Hair follicle dermal papilla cell (primary cell): ENCODE measurements around a stretch of chr12.

- CAGE, long polyA plus RNA = no peak
Observed at GRCh38 chr12:106308288-106309265, 6.0 kb downstream of the TCP11L2 start.

DNA sequence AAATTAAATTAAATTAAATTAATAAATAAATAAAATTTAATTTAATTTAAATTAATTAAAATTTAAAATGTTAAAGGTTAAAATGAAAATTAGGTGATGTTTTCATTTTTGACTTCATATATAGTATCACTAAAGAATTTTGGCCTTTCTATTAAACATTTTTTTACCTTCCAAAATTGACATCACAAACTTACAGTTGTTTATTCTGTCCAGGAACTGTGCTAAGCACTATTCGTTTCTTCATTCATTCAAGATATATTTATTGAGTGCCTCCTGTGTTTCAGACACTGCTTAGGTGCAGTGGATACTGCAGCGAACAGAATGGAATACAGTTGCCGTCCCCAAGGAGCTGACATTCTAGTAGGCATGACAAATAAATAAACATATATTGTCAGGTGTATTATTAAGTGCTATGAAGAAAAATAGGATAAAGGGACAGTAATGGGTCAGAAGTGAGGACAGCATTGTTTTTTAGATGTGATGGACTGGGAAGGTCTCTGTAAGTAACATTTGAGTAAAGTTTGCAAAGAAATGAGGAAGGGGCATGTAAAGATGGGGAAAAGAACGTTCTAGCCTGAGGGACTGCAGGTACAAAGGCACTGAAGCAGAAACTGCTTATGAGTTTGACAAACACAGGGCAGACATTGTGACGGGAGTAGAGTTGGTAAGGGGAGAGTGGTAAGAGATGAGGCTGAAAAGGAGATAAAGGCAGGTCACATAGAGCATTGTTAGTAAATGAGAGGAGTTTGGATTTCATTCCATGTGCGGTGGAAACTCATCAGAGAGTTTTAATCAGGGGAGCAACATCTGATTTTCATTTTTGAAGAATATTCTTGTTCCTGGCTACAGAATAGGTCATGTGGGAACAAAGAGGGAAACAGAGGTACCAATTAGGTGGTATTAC lies 21.4 kb downstream of the TCP11L2 start:
- CAGE, long polyA plus RNA = no peak

DNA sequence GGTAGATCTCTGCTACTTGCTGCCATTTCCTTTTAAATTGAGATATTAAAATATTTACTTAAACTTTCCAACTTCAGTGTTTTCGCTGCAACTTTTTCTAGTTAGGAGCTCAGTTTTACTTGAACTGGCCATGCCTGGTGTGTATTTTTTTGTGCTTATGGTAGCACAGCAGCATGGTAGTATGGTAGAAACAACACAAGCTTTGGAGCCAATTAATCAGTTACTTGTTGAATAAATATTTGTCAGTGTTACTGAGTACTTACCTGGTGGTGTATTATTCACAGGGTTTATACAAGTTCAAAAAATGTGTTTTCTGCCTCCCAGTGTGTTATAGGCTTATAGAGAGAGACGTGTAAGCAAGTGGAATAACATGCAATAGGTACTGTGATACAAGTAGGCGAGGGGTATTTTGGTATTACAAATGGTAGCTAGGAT lies 3.0 kb downstream of the POLR3B start:
- CAGE, long polyA plus RNA = no peak

DNA sequence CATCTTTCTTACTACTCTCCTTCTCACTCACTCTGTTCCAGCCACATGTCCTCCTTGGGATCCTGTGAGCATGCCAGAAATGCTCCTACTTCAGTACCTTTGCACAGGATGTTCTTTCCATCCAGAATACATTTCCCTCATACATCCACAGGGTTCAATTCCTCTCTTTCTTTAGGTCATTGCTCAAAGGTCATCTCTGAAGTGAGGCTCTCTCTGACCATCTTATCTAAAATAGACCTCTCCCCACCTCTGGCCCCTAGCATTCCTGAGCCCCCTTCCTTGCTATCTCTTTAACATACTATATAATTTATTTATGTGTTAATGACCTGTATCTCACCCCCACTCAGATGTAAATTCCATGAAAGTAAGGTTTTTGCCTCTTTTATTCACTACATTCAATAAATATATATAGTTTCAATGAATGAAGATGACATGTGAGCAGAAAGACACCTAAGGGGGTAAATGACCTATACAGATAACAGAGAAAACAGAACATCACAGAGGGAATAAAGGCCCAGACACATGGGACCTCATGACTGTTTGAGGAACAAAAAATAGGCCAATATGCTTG lies 49.8 kb upstream of the MTERF2 start:
- CAGE, long polyA plus RNA = no peak

DNA sequence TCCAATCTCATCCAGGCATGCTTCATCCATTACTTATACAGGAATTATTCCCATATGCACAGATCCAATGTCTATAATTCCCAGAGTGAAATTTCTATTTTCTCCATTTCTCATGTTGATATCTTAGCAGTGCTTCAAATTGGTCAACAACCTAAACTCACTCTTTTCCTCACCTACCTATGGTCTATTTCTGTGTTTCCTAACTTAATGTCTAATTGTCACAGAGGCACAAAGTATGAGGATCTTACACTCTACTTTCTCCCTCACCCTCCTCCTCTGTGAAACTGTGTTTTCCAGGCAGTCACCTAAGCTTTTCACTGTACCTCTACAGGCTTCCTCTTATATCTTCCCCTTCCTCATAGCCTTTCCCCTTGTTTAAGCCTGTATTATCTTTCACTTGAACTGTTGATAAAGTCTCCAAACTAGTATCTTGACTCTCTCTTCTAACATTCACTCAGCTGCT lies 14.8 kb downstream of the CRY1 start:
- CAGE, long polyA plus RNA = no peak

DNA sequence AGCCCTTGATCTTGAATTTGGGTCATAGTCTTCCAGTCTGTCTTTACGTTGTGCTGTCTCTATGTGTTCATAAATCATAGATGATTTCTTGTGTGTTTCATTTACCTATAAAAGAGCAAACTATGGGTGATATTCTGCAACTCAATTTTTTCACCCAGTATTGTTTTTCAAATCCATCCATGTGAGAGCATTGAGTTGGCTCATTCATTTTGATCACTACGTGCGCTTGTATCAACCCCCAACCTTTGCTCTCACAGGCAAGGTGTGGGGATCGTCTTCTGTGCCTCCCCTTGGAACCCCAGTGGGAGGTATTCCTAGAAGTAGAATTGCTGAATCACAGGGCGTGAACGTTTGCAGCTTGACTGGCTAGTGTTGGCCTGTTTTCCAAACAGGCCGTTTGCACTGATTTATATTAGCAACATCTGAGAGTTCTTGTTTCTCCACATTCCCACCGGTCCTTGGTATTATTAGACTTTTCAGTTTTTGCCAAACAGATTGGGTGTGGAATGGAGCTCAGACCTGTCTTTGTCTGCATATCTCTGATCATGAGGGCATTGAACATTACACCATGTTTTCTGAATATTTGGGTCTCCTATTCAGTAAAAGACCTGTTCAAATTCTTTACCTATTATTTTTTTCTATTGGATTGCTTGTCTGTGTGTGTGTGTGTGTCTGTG lies 78.7 kb downstream of the ABTB3 start:
- CAGE, long polyA plus RNA = no peak

DNA sequence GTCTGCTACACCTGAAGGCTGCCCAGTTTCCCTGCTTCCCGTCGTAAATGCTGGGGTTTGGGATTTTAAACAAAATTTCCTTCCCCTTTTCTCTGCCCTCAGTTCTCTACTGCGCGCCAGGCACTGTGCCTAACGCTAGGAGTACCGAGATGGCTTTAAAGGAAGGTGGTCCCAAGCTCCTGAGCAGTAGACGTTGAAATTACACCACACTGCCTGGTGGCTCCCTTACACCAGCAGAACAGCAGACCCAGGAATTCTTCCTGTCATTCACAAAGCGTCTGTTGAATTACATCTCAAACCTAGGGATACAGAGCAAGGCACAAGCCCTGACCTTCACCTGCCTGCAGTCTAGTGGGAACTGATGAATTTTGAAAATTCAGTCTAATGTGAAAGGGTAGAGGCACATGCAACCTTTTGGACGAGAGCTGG lies 657 bp upstream of the PRDM4 start:
- CAGE, long polyA plus RNA = no peak

GRCh38 chr12:108335738-108336216 lies 3.3 kb downstream of the CMKLR1 start:
- CAGE, long polyA plus RNA = no peak

- CAGE, long polyA plus RNA = no peak
Observed at GRCh38 chr12:108340096-108340504, 989 bp upstream of the CMKLR1 start.

DNA sequence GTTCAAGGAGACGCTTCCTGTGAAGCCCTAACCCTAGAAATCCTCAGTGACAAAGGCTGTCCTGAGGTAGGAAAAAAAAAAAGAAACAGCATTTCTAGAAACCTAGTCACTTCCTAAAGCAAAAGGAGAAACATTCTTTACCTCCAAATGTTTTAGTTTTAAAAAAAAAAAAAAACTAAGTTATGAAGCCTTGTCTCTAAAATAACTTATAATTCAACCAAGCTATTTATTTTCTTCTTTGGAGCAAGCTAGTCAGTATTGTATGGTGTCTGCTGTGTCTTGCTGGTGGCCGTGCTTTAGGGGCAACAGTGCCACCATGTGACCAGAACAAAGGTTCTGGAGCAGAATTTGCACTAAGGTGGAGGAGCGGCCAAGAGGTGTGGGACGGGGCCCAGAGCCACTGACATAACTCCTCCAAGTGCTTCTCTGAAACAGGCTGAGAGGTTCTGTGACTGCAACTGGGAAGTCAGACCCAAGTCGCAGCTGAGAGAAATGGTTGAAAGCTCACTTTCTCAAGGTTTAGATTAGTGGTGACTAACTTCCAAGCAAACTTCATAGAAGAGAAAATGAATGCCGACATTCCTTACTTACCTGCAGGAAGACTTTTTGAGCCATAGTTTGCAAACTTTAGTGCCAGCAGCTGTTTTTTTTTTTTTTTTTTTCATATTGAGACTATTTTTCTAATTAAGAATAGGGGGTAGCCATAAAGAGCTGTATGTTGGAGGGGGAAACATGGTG lies 4.5 kb downstream of the FICD start:
- CAGE, long polyA plus RNA = no peak

DNA sequence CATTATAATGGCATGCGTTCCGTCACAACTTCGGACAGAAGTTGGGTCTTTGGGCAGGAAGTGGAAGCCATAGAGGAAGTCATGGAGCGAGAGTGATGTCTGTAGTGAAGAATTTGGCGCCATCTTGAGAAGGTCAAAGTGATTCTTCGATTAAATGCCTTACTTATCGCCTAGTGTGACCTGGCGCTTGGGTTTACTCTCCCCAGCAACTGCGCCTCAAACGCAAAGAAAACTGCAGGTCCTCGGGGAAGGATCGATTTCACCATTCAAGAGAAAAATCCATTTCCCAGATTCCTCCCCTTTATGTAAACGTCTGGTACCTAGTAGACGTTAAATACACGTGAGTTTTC lies 362 bp upstream of the SART3 start:
- CAGE, long polyA plus RNA = no peak

DNA sequence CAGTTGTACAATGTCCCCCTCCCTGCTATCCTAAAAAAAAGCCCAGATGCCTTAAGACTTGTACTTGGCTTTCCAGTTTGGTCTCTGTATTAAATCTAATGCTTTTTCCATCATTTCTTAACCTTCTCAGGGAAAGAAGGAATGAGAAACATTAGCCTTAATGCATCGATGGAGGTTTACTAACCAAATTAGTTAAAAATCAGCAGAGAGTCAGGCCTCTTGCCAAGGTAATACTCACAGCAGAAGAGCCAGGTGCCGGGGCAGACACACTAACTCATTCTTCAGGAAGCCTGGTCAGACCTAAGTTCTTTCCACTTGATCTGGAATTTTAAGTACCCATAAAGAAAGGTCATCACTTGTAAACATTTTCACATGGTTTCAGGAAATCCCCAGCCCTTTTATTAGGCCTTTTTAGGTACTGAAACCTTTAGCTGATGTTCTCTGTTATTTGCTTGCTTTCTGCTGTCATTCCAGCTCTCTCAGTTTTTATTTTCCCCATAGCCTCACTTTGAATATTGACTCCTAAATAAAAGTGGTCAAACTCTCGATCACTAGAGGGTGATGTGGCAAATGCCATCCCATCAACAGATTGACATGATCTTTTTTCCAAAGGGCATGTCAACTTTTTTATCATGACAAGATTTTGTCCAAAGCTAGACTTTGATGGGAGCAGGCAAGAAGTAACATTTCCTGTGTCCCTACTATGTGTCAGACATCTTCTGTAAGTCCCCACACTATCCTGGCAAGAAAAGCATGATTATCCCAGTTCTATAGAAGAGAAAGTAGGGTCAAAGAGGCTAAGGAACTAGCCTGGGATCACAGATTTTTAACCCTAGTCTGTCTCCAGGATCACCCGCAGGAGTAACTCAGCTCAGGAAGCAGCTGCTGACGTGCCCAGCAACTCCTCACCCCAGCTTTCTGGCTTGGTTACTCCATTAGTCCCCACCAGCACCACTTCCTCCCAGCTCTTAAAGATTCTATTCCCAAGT lies 5.7 kb downstream of the ISCU start:
- CAGE, long polyA plus RNA = no peak

DNA sequence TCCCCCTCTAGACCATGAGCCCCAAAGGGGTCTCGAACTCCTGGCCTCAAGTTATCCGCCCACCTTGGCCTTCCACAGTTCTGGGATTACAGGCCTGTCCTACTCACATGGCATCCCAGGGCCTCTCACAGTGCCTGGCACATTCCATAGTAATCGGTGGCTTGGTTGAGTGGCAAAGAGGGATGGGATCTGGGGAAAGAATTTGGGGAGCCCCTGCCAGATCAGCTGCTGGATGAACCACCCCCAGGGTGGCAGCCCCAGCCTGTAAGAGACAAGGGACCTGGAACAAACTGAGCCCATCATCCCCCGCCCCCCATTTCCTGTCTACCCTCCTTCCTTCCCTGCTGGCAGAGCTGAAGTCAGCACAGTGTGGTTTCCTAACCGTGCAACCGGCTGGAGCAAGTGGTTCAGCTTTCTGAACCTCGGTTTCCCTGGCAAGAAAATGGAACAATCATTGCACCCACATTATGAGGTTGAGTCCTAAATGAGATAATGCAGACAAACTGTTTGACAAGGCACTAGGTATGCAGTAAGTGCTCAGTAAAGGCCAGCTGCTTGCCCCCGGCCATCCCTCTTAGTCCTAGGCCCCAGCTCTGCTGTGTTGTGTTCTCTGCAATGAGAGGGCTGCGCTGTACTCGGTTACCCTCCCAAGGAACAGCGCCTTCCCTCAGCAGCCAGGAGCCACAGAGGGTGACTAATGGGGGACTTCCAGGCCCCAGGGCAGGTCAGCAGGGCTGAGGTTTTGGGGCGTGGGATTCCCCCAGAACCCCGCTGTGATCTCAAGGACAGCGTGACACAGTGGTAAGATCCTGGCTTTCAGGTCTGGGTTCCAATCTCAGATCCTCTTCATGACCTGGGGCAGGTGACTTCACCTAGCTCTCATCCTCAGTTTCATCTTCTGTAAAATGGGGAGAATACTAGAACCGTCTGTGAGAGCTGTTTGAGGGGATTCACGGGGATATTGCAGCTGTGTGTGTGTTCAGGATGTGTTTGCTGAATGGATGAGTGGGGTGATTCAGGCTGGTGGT lies 16.6 kb downstream of the SELPLG start:
- CAGE, long polyA plus RNA = no peak

GRCh38 chr12:108634294-108634812 lies 659 bp upstream of the SELPLG start:
- CAGE, long polyA plus RNA = no peak

- CAGE, long polyA plus RNA = no peak
Observed at GRCh38 chr12:108689218-108690488, 41.7 kb downstream of the CORO1C start.

- CAGE, long polyA plus RNA = no peak
Observed at GRCh38 chr12:108724346-108724724, 7.0 kb downstream of the CORO1C start.

GRCh38 chr12:108773518-108774367 lies 42.4 kb upstream of the CORO1C start:
- CAGE, long polyA plus RNA = no peak

DNA sequence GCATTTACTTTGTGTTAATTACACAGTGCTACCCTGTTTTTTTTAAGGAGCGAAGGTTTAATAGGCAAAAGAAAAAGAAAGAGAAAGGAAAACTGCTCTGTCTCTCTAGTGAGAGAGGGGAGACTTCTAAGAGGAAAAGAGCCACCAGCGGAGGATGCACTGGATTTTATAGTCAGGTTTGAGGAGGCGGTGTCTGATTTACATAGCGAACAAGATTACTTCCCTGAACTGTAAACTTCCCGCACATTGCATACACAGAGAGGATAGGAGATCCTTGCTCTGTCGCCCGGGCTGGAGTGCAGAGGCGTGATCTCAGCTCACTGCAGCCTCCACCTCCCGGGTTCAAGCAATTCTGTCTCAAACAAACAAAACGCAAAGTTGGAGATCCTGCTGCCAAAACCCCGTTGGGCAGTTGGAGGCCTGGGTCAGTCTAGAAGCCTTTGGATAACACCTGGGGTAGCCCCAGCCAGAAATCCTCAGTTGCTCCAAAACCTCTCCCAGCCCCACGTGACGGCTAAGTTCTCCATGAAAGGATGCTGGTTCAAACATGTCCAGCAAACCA lies 43.1 kb upstream of the CORO1C start:
- CAGE, long polyA plus RNA = no peak

DNA sequence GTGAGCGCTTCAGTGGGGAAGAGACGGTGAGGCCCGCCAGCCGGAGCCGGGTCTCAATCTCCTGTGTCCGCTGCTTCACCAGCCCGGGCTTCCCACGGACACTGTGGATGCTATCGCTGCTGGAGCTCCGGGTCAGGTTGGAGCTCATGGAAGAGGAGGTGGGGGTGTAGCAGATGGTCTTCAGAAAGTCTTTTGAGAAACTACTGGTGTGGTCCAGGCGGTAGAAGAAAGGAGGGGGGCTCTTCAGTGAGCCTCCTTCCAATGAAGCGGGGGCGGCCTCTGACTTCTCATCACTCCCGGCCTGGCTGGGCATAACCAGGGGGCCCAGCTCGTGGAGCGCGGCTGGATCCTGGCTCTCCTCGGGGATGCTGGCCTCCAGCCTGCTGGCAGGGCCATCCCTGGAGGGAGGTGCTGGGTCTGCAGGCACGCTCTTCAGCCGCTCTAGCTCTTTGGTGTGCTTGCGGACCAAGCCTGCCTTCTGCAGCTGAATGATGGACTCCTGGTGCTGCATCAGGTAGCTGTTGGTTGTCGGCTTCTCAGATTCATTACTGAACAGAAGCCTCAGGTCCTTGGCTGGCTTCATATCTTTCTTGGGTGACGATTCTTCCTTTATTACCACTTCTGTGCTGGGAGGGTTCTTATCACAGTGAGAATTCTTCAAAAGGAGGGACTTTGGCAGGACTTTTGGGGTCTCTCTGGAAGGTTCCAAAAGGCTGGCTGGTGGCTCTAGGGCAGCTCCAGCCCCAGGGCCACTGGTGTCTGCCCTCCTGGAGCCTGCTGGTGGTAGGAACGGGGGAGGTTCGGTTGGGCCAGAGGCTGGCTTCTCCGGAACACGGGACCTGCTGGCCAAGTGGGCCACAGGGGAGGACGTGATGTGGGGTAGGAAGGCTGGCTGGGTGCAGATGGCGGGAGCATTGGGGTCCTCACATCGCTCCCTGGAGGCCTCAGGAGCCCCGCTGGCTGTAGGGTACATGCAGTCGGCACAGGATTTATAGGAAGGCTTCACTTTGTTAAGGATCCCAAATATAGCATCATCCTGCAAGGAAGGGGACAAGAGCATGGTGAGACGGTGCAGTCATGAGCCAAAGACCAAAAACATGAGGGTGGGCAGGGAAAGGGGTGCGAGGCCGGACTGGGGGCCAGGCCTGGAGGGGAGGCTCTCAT lies 57.3 kb upstream of the CORO1C start:
- CAGE, long polyA plus RNA = no peak

DNA sequence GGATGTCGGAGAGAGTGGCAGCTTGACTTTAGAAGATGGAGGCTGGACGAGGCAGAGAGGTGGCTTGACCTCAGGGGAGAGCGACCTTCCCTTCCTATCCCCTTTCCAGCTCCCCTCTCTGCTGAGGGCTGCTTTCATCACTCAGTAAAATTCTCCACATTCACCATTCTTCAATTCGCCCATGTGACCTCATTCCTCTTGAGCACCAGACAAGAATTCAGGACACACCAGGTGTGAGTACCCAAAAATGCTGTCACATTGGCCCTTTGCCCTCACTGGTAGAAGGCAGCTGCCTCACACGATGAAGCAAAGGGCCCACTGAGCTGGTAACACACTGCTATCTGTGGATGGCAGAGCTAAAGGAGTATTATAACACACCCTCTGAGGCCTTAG lies 59.8 kb downstream of the SSH1 start:
- CAGE, long polyA plus RNA = no peak